Hair follicular keratinocyte (primary cell): Measurements from ENCODE around the gene TRAF3IP1.

DNA sequence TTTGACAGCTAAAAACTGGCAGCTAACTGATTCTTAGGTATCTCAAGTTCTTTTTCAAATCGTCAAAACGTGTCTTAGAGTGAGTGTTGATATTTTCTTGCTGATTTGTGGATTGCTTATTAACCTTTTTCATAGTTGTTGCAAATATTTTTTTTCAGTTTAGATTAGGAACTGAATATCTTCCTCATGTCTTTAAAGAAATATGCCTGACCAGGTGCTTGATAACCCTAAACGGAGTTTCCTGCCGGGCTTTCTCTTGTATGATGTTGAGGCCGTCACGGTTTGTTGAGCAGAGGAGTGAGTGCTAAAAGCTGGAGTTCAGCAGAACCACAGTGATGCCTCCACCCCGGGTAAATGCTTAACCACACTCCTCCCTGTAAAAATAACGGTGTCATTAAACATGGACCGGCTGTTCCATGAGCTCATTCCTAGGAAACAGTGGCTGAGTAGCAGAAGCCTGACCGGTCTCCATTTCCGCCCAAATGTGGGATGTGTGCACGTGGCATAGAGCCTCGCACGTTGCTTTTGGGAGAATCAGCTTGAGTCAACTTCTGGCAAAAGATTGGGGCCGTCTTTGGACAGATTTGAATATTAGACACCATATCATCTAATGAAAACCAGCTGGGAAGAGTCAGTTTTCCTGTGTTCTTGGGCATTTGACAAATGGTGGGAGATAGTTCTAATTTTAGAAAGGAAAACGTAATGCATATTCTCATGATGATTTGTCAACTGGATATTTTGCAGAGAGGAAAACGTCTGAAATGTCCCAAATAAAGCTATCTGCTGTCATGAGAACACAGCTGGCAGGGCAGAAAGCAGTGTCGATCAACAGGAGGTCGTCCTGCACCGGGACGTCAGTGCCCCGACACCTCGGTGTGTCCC is 42.2 kb downstream of the LRRFIP1 start:
- RAMPAGE, long total RNA, result no peak

DNA sequence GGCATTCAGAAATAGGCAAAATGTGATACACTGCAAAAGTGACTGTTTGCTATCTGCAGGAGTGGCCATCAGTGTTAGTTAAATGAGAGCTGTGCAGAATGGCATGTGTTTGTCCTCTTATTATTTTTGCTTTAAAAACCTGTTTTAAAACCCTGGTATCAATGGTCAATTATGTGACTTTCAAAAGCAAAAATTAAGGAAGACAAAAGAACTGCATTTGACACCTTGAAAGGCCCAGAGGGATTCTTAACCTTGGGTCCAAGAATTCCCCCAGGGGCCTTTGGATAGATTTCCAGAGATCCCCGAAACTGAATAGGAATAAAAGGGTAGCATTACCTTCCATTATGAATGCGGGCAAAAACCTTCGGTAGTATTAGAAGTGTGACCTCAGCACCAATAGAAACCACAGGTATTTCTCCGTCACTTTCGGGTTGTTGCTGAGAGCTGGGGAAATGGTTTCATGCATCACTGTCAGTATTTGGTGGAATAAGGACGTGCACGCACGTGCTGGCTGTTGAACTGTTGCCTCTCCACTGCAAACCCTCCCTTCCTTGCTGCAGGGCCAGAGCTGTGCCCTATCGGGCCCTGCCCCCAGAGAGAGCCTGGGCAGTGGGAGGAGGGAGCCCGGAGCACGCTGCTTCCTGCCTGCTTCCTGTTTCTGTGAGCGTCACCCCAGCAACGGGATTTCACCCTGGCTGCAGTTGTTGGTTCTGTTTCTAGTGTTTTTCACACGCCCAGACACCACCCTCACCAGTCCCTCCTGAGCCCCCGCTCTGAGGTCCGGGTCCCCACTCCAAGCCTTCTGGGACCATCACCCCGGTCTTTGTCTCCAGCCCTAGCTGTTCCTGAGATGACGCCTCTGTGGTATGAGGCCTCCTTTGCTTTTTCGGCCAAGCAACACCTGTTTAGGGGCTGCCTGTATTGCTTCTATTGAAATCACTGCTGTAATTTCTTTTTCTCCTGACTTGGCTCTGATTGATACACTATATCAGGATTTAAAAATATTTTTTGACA is 47.3 kb downstream of the LRRFIP1 start:
- RAMPAGE, long total RNA, result no peak

DNA sequence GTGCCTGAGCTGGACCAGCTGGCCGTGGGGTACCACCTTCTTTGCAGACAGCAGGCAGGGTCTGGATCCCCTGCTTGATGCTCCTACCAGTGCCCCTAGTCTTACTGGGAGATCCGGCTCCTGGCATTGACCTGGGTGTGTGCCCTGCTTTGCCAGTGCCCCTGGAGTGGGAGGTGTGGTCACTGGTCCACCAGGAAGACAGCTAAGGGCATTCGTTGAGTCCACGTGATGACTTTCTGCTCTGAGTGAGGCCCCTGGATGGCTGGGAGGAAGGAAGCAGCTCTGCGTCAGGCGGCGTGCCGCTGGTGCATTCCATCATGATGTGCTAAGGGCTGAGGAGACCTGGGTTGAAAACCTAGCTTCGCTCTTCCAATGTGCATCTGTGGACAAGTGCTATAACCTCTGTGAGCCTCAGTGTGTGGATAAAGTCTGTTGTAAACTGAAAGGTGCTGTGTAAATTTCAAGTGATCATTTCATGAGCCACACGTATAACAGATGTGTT is 59.5 kb downstream of the LRRFIP1 start:
- RAMPAGE, long total RNA, result no peak

GRCh38 chr2:237693537-237694250 is 66.3 kb downstream of the LRRFIP1 start:
- RAMPAGE, long total RNA, result no peak

DNA sequence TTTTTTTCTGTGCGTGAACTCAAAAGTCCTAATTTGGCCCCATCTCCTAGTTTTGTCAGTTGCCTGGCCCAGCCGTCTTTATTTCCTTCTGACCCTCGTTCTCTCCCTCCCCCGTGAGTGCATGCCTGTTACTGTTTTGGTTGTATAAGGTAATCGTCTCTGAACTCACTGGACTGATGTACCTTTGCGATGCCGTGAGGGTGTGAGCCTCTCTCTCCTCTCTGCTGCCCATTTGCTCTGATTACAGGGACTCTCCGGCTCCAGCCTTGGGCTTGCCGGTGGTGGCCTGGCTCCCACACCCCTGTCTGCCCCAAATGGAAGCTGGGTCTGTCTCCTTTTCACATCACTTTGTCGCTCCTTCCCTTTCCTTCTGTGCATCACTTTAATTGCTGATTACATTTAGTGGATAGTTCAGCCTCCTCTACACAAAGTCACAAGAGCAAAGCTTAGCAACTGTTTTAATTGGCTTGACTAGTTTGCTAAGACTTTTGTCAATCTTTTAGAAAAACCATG is 66.4 kb upstream of the RBM44 start:
- RAMPAGE, long total RNA, result no peak

GRCh38 chr2:237732959-237733833 is 65.4 kb upstream of the RBM44 start:
- RAMPAGE, long total RNA, result no peak

GRCh38 chr2:237873291-237873817 is 13.9 kb downstream of the RAMP1 start:
- RAMPAGE, long total RNA, result no peak

DNA sequence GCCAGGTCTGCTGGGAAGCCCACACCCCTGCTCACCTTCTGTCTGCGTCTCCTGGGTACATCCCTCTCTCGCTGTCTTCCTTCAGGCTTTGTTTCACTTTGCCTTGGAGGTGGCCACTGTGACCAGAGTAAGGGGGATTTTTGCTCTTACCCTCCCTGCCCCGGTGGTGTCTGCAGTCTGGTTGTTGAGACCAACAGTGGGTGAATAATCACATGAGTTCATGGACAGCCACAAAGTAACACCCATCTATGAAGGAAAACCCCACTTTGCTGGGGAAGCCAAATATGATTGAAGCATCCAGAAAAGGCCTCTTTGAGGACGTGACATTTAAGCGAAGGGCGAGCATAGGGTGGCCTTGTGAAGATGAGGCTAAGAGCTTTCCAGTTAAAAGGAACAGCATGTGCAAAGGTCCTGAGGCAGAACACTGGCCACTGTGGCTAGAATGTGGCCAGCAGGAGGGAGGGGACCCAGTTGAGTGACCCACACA is 41.8 kb downstream of the RAMP1 start:
- RAMPAGE, long total RNA, result no peak

DNA sequence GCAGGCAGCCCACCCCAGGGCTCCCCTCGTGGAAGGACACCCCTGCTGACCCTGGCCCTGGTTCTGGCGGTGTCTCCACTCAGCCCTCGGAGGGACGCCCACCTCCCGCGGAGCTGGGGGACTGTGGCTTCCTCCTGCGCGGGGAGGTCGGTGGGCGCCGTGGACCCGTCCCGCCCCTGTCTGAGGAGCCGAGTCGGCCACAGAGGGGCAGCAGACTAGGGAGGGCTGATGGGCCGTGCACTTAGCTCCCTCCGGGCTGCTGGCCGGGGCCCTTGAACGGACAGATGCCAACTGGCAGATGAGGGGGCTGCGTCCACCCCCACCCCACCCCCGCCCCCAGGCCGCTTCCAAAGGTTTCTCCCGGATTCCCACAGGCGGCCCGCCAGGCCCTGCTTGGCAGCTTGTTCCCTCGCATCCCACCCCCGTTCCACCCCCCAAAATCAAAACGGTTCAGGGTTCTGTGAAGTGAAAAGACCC is 10.4 kb upstream of the UBE2F start:
- RAMPAGE, long total RNA, result no peak

GRCh38 chr2:237967248-237968330 is 775 bp downstream of the UBE2F start:
- RAMPAGE, long total RNA, result no peak

DNA sequence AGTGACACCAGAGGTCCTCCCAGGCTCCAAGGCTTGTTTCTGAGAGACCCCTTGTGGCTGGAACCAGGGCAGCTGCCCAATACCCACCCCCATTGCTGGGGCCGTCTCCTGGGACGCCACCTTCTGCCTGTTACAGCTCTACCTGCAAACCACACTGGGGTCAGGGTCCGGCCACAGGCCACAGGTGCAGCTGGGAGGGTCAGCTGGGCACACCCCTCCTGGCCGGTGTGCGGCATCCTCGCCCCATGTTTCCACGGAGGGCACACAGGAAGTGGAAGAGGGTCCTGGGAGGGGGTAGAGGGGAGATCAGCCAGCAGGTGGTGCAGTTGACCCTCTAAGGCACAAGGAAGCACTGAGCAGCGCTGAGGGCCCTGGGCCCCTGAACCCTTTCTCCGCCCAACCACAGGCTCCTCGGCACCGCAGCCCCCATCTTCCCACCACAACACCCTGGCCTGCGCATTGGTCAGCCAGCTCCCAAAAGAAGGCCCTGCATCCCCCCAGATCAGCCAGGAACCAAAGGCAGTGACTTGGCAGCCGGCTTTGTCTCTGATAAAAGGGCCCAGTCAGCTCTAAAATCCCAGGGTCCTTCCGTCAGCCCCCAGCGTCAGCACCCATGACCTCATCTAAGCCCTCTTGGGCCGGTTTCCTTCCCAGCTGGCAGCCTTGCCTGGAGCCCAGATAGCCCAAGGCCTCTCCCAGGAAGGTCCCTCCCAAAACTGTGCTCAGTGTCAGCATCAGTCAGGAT is 1.6 kb downstream of the ERFE start:
- RAMPAGE, long total RNA, result no peak

DNA sequence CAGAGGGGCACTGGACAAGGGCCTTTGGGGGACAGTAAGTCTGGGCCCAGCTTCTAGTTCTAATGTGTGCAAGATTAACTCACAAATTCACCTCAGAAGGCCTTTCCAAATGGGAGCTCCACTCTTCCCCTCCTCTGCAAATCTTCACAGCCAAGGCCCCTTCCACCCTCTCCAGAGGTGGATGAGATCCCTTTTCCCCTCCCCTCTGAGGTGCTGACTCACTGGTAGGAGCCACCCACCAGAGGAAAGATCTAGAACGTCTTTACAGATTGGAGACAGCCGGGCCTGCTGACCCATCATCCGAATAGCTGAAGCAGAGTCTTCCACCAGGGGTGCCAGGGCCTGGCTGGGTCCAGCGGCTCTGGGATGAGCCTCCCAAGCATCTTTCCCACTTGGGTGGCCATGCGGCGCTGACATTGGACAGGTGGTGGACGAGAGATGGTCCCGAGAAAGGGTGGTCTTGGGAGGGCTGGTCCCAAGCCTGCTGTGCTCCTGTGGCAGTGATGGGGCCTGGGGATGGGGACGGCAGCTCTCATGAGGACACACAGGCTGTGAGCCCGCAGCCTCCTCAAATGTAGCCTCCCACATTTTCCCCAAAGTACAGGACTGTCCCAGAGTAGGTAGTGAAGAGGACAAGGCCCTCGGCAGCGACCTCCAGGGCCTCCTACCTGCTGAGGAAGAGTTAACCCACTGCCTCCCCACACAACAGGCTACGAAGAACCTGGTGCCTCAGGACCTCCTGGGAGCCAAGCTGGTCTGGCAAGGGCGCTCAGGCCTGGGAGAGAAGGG is 9.1 kb downstream of the ERFE start:
- RAMPAGE, long total RNA, result no peak

GRCh38 chr2:238231419-238231914 is 8.4 kb downstream of the HES6 start:
- RAMPAGE, long total RNA, result no peak

GRCh38 chr2:238263224-238264158 is 23.7 kb upstream of the HES6 start:
- RAMPAGE, long total RNA, result no peak

GRCh38 chr2:238289865-238290018 is 1.3 kb upstream of the PER2 start:
- RAMPAGE, long total RNA, result no peak

GRCh38 chr2:238320119-238320896 is at the start of gene TRAF3IP1:
TRAF3IP1 (plus strand) TSS chr2:238320518.
- RAMPAGE, long total RNA, result no peak

- RAMPAGE, long total RNA, result no peak
Measured at GRCh38 chr2:238382265-238383113, 44.2 kb upstream of the ASB1 start.

- RAMPAGE, long total RNA, result no peak
Measured at GRCh38 chr2:238389806-238390319, 36.9 kb upstream of the ASB1 start.

- RAMPAGE, long total RNA, result no peak
Measured at GRCh38 chr2:238404521-238404873, 22.2 kb upstream of the ASB1 start.

DNA sequence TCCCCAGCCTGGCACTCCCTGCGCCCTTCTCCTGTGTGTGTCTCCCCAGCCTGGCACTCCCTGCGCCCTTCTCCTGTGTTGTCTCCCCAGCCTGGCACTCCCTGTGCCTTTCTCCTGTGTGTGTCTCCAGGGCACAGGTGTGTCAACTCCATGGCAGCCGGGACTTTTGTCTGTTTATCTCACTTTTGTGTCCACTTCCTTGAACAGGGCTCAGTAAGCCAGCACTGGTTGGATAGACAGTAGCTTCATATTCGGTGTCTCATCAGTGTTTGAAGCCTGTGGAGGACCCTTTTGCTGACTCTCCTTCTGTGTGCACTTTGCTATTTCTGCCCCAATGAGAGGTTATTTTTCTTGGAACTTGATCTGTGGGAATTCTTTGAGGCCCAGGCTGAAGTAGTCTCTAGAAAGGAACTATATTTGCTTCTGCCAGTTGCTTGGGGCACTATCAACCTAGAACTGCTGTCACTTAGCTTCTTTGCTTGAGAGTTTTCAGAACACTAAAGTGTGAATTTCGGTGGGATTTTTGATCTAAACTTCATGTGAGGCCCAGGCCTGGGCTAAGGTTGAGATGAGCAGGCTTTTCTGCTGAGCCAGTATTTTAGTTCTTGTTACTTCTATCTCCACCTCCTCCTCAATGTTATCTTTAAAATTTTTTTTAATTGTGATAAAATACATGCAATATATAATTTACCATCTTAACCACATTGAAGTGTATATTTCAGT is 8.3 kb upstream of the ASB1 start:
- RAMPAGE, long total RNA, result no peak